Heart left ventricle (tissue), 7 donors: ENCODE results near the gene PPP4R1.

- PRO-cap, 6 experiments = peak in 4 of 6 experiments; most common plus-strand start chr18:9101911 (in 3)
- RAMPAGE, long total RNA, 2 experiments = no peak in any of the 2 experiments
- RRBS = no CpG with 5 or more reads among the region's 8 CpGs
These were observed 757 bp upstream of the NDUFV2 start for GRCh38 chr18:9101625-9102259.

- PRO-cap, 6 experiments = no peak in any of the 6 experiments
- RAMPAGE, long total RNA, 2 experiments = no peak in any of the 2 experiments
- RRBS = no CpG with 5 or more reads among the region's 10 CpGs
These were observed 8.0 kb downstream of the NDUFV2 start for GRCh38 chr18:9110396-9111009.

GRCh38 chr18:9333890-9334320 lies 668 bp upstream of the TWSG1 start:
- PRO-cap, 6 experiments = no peak in any of the 6 experiments
- RAMPAGE, long total RNA, 2 experiments = no peak in any of the 2 experiments
- RRBS = no CpG with 5 or more reads among the region's 34 CpGs

DNA sequence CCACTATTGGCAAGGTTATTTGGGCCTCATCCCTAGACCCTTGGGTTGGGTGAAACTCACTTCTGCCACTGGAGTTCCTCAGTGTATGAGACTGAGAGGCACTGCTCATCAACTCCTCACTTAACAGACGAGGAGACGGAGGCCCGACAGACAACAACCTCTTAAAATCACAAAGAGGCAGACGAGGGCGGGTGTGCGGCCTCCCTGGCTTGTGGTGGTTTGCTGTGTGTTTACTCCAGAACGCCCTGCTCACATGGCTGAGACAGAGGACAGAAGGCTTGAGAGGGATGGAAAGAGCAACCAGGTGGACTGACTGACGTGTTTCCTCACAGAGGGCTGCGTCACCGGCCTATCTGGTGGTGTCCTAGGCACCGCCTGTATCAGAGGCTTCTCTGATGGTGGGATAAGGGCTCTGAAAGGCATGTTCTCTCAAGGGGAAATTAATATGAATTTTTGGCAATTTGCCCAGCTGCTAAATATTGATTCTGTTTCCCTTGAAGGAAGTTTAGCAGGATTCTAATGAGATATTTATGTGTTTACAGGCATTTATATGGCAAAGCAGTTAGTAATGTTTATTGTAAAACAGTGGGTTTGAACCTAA lies 47.0 kb upstream of the RALBP1 start:
- PRO-cap, 6 experiments = no peak in any of the 6 experiments
- RAMPAGE, long total RNA, 2 experiments = no peak in any of the 2 experiments
- RRBS = no CpG with 5 or more reads among the region's 11 CpGs

DNA sequence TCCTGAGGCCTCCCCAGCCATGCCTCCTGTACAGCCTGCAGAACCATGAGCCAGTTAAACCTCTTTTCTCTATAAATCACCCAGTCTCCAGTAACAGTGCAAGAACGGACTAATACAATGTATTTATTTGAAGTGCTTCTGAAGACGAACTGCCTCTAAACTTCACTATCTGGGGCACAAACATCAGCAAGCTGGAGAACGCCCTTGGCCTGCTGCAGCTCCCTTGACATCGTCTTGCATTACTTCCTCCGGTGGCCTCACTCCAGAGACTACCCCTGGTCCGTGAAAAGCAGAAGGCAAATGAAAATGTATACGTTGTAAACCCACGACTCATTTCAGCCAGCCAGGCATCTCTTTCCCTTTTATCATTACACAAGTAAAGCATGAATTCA lies 41.8 kb upstream of the RALBP1 start:
- PRO-cap, 6 experiments = no peak in any of the 6 experiments
- RAMPAGE, long total RNA, 2 experiments = no peak in any of the 2 experiments
- RRBS = no CpG with 5 or more reads among the region's 8 CpGs

GRCh38 chr18:9613386-9614300 lies 716 bp downstream of the PPP4R1 start:
- PRO-cap, 6 experiments = peak in 6 of 6 experiments; most common plus-strand start chr18:9614069 (in 4); most common minus-strand start chr18:9614195 (in 5)
- RAMPAGE, long total RNA, 2 experiments = no peak in any of the 2 experiments
- RRBS = 1% methylated on average over 16 of the region's 64 CpGs

DNA sequence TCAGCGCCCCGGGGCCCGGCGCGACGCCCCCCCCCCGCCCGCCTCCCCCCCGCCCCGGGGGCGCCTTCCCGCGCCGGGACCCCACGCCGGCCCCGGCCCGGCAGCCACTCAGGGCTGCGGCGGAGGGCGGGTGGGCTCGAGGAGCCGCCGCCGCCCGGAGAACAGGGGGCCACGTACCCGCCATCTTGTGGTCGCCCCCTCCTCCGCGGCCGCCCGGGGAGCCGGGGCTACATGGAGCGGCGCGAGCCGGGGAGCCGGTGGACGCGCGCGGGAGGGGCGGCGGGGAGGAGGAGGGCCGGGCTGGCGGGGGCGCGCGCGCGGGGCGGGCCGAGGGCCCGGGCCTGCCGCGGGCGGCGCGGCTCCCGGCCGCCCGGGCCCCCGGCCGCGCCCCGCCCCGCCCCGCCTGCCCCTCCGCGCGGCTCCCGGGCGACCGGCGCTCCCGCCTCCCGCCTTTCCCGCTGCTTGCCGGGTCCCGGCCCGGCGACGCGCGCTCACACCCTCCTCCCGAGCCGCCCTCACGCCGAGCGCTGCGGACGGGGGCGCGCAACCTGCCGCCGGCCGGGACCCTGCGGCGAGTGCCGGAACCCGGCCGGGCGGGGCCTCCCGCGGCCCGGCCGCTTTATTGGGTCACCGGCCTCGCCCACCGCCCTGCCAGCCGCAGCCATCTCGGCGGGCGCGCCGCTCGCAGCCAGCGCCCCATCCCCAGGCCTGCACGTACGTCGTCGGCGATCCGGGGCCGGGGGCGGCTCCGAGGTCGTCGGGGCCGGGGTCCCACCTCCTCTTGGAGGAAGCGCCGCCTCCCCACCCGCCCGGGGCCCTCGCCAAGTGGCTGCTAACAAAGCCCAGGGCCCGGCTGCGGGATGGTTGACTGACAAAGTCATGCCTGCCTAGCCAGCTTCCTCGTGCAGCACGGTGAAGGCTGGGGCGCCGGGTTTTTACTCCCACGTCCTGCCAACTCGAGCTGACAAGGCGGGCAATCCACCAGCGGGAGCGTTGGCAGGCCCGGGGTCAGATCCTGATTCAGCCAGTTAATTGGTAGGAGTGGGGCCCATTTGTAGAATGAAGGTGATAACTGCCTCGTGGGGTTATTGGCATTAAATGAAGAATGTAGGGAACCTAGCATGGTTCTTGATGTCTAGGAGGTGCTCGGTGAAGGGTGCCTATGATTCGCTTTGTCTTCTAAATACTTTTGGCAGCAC lies at the start of gene PPP4R1:
TSS of gene PPP4R1 (minus strand) at position 259 of the 1,199 bp plus-strand sequence.
- PRO-cap, 6 experiments = peak in 5 of 6 experiments; most common plus-strand start position 316 of the sequence (in 5); most common minus-strand start position 259 of the sequence (in 5)
- RAMPAGE, long total RNA, 2 experiments = start-site peak on the minus strand in 2 of 2 experiments, centred at positions 233 to 236 of the sequence, 72 to 403 reads per replicate
- RRBS = 2% methylated on average over 92 of the region's 151 CpGs

- PRO-cap, 6 experiments = no peak in any of the 6 experiments
- RAMPAGE, long total RNA, 2 experiments = no peak in any of the 2 experiments
- RRBS = no CpG with 5 or more reads among the region's 11 CpGs
These were observed 4.3 kb downstream of the RAB31 start for GRCh38 chr18:9712060-9713125.

DNA sequence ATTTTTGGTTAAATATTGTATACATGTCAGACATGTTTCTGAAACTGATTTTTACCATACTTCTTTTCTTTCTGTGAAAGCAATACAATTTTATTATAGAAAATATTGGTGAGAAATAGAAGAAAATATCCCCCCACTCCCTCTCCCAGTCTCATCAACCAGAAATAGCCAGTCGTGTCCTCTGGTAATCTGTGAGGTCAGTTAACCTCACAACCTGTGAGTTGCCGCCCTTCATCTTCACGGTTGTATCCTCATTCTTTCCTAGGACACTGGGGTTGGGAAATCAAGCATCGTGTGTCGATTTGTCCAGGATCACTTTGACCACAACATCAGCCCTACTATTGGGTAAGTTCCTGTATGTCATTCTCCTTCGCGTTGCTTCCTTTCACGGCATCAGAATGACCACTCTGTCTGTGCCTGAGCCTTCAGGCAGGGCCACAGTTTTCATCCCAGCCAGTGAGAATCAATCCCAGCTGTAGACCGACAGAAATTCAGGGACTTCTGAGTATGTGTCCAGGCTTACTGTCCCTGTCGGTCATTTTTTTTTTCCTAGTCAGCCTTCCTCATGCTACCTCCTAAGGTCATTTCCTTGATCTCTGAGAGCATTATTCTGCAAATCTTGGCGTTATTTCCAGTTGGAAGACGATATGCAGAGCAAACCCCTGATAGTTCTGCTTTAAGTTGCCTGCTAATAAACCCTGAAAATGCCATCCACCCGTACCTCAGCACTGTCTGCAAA lies 67.1 kb downstream of the RAB31 start:
- PRO-cap, 6 experiments = no peak in any of the 6 experiments
- RAMPAGE, long total RNA, 2 experiments = no peak in any of the 2 experiments
- RRBS = no CpG with 5 or more reads among the region's 13 CpGs

DNA sequence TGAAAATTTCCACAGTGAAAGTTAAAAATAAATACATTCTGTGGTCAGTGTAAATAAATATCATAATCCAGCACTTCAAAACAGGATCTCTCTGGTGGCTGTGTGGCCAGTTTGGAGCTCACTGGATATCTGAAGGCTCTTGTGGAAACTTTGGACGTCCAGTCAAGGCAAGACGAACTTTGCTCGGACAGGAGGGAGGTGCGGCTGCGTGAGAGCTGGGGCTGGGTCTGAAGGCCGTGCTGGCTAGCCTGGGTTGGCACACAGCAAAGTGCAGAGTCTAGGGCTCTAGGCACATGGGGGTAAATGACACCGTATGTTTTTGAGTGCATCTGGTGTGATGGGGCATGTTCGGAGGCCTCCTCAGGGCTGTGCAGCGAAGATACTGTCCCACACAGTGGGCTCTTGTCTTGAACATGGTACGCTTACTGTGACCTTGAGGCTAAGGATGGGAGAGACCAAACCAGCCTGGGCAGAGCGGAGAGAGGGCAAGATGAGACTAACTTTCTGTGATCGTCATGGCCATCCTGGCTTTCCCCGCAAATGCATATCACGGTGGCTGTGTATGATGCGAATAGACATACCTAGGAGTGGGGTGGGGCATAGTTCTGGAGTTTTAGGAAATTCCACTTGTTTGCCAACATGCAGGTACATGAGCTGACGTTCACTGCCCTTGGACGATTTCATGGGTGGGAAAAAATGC lies 78.7 kb upstream of the TXNDC2 start:
- PRO-cap, 6 experiments = no peak in any of the 6 experiments
- RAMPAGE, long total RNA, 2 experiments = no peak in any of the 2 experiments
- RRBS = no CpG with 5 or more reads among the region's 17 CpGs

- PRO-cap, 6 experiments = peak in 6 of 6 experiments; most common plus-strand start chr18:9838725 (in 5); most common minus-strand start chr18:9838541 (in 1)
- RAMPAGE, long total RNA, 2 experiments = no peak in any of the 2 experiments
- RRBS = no CpG with 5 or more reads among the region's 18 CpGs
These were observed 47.4 kb upstream of the TXNDC2 start for GRCh38 chr18:9837898-9839229.

GRCh38 chr18:9898855-9899584 lies 13.2 kb downstream of the TXNDC2 start:
- PRO-cap, 6 experiments = no peak in any of the 6 experiments
- RAMPAGE, long total RNA, 2 experiments = no peak in any of the 2 experiments
- RRBS = no CpG with 5 or more reads among the region's 9 CpGs

- PRO-cap, 6 experiments = no peak in any of the 6 experiments
- RAMPAGE, long total RNA, 2 experiments = no peak in any of the 2 experiments
- RRBS = no CpG with 5 or more reads among the region's 5 CpGs
These were observed 2.2 kb downstream of the VAPA start for GRCh38 chr18:9915676-9916709.

- PRO-cap, 6 experiments = no peak in any of the 6 experiments
- RAMPAGE, long total RNA, 2 experiments = no peak in any of the 2 experiments
- RRBS = no CpG with 5 or more reads among the region's 4 CpGs
These were observed 14.7 kb downstream of the VAPA start for GRCh38 chr18:9928399-9929115.

GRCh38 chr18:9931558-9932139 lies 17.8 kb downstream of the VAPA start:
- PRO-cap, 6 experiments = no peak in any of the 6 experiments
- RAMPAGE, long total RNA, 2 experiments = no peak in any of the 2 experiments
- RRBS = no CpG with 5 or more reads among the region's 6 CpGs

GRCh38 chr18:9958282-9959249 lies 44.8 kb downstream of the VAPA start:
- PRO-cap, 6 experiments = no peak in any of the 6 experiments
- RAMPAGE, long total RNA, 2 experiments = no peak in any of the 2 experiments
- RRBS = no CpG with 5 or more reads among the region's 6 CpGs

DNA sequence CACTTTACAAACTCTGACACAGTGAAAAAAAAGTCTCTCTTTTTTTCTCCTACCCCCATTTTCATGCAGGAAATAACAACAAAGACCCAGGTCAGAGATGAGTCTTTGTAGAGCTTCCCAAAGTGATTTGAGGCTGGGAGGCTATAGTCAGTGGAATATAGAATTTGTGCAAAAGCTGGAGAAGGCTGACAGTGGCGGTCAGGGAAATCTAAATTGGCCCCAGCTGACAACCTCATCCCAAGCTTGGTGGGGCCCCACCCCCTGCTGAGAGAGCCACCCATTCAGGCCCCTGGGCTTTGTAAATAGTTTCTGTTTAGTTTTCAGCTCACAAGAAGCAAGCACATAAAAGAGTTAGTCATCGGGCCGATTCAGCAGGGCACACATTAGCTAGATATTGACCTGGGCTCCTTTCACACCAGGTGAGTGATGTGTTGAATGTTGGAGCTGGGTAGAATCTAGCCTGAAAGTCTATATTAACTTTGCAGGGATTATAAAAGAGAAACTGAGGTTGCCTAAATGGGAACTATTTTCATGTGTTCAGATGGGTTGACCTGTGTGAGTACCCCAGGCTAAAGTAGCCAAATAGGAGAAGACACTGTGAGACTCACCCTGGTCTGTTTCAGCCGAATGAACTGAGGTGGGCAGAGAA lies 227.1 kb downstream of the VAPA start:
- PRO-cap, 6 experiments = no peak in any of the 6 experiments
- RAMPAGE, long total RNA, 2 experiments = no peak in any of the 2 experiments
- RRBS = no CpG with 5 or more reads among the region's 4 CpGs

- PRO-cap, 6 experiments = no peak in any of the 6 experiments
- RAMPAGE, long total RNA, 2 experiments = no peak in any of the 2 experiments
- RRBS = no CpG with 5 or more reads among the region's 4 CpGs
These were observed 4.5 kb upstream of the APCDD1 start for GRCh38 chr18:10449935-10450423.

DNA sequence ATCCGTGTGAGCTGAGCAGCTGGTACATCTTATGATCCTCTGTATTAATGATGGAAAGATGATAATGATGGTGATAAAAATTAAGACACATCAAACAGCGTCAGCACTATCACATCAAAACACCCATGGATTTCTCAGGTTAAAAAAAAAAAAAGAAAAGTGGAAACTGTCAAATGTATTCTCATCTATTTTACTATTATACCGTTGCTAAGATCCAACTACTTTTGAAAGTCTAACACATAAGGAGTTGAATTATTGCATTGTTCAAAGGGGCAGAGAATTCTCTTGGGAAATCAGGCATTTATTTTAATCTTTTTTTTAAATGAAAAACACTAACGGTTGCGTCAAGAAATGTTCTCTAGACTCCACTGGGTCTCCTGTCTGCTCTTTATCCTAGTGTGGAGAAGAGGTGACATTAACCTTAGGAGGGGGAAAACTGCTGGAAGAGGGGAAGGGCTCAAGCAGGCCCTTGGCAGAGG lies 1.3 kb upstream of the APCDD1 start:
- PRO-cap, 6 experiments = peak in 1 of 6 experiments; most common plus-strand start position 391 of the sequence (in 1)
- RAMPAGE, long total RNA, 2 experiments = no peak in any of the 2 experiments
- RRBS = no CpG with 5 or more reads among the region's 5 CpGs

DNA sequence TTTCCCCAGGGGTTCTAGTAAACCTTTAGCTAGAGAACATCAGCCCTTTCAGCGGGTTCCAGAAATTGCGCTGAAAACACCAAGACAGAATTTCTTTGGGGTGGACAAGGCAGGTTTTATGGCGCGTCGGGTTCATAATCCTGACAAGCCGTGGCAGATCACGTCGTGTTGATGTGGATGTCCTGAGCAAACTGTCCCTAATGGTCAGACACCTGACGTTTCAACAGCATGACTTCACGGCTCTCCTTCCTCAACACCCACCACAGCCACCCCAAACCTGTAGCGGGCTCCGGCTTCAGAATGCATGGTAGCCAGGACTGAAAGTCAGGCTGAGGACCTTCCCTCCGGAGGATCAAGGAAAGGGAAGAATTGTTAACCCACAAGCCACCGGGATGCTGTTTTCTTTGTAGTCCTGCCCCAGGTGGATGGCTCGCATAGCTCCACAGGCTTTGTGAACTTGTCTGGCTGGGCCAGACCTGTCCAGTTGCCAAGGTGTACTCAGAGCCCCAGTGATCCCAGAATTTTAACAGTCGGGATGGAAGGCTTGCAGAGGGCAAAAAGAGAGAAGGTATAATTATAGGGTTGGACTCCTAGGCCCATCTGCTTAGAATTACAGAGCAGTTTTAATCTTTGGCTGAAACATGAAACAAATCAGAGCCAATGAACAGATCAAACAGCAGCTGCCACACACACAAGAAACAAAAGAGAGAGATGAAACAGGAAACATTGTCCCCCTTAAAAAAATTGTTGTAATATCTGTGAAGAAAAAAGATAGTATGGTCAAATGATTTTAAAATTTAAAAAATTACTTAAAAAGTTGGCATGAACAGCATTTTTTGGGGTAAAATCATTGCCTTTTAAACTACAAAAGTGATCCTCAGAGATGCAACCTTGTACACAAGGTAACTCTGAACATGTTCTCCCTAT lies 1.6 kb downstream of the APCDD1 start:
- PRO-cap, 6 experiments = peak in 1 of 6 experiments; most common minus-strand start position 193 of the sequence (in 1)
- RAMPAGE, long total RNA, 2 experiments = no peak in any of the 2 experiments
- RRBS = 12% methylated on average over 3 of the region's 16 CpGs